Skin of body (tissue), 2 donors: ENCODE data around the genes ASCC2 and OSM.

- RAMPAGE, long total RNA = no peak
Observed at GRCh38 chr22:29780754-29781368, 13.7 kb downstream of the UQCR10 start.

- RAMPAGE, long total RNA = no peak
Observed at GRCh38 chr22:29837930-29838740, at the start of gene ASCC2. Gene ASCC2 (minus strand): TSS chr22:29838274.

GRCh38 chr22:29907603-29908299 is 24.8 kb downstream of the MTMR3 start:
- RAMPAGE, long total RNA = no peak

GRCh38 chr22:30263274-30263794 is 3.3 kb downstream of the OSM start:
- RAMPAGE, long total RNA = no peak

DNA sequence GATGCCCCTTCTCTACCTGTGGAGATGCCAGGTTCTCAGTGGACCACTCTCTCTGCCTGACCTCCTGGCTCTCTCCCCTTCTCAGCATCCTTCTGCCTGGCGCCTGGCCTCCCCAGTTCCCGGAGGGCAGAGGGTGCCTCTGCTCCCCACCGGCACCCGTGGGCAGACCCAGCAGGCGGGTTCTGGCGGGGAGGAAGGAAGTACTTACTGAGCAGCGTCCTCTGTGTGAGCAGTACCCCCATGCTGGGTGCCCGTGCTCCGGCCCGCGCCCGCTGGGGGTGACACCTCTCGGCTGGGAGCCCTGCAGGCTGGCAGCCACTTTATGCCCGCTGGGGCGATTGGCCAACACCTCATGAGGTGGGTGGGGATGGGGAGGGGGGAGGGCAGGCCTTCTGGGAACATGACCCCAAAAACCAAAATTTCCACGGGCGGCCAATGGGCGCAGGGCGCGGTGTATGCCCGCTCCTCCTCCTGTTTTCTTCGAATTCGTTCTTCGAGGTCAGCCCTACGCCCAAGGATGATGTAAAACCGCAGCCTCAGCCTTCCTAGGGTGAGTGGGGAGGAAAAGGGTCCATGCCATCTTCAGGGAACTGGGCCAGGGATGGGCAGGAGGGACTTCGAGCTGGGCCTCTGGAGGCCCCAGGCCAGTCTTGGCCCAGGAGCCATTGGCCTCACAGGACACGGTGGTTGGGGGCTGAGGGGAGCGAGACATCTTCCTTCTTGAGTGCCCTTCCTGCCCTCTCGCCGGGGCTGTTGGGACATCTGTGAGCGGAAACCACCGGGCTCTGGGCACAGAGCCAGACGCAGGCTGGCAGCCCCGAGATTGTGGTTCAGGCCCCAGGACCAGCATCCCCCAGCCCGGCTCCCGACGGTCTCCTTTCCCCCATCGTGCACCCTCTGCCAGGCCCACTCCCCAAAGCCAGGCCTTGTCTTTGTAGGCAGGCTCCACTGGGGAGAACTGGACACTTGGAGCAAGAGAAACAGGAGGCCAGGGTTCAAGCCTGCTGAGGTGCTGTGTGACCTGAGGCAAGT is at the start of gene OSM:
Gene OSM, minus strand, starts transcription at position 294 of the 1,032 bp plus-strand sequence.
- RAMPAGE, long total RNA = no peak

GRCh38 chr22:30310428-30310959 is 16.2 kb downstream of the TBC1D10A start:
- RAMPAGE, long total RNA = no peak

GRCh38 chr22:30352303-30352790 is 4.3 kb downstream of the SF3A1 start:
- RAMPAGE, long total RNA = no peak

DNA sequence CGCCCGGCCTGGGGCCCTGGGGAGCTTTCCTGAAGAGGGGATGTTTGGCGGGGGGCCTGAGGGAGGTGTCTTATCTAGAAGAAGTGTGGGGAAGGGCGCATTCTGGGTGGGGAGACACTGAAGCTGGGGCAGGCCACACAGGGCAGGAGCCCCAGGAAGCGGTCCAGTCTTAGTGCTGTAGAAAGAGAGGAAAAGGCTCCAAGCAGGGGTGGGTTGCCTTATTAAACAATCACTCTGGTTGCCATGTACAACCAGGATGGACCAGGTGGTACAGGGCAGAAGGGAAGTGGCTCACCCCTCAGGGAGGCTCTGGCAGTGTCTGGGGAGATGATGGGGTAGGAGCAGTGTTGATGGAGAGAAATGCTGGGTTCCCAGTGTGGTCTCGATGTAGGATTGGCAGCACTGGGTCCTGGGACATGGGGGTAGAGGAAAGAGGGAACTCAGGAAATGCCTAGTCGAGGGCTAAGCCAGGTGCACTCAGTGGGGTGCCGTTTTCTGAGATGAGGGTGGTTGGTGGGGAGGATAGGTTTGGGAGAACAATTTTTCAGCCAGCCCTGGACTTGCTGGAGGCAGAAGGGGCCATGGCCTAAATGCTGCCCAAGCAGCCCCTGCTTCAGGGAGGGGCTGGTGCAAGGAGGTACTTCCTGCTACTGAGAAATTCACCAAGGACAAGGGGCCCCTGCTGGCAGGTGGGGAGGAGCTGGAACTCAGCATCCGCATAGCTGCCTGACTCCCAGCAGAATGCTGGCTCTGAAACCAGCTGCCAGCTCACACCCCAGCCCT is 5.8 kb downstream of the CCDC157 start:
- RAMPAGE, long total RNA = no peak

- RAMPAGE, long total RNA = no peak
Observed at GRCh38 chr22:30372932-30373342, 14.3 kb downstream of the RNF215 start.

GRCh38 chr22:30399426-30399886 is 2.6 kb downstream of the SEC14L2 start:
- RAMPAGE, long total RNA = no peak

DNA sequence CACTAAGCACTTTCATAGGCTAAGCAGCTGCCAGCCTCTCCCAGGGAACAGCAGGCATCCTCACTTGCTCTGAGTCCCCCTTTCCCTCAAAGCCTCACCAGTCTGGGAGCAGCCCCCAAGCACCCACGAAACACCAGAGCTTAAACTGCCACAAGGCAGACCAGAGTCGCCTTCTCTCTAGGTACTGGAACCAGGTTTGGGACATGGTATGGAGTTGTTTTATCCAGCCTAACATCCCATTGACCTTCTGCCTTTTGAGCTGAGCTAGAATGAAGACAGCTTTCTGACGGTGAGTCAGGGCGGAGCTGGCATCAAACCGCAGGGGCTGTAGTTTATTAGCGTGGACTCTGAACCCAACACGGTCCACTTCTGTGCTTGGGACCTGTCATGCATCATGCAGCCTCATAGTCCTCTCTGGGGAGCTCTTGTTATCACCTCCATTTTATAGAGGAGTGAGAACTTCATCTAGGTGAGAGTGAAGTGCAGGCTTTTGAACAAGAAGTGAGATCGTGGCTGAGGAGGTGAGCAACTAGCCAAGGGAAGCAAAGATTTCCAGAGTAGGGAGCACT is 8.4 kb downstream of the GAL3ST1 start:
- RAMPAGE, long total RNA = no peak

DNA sequence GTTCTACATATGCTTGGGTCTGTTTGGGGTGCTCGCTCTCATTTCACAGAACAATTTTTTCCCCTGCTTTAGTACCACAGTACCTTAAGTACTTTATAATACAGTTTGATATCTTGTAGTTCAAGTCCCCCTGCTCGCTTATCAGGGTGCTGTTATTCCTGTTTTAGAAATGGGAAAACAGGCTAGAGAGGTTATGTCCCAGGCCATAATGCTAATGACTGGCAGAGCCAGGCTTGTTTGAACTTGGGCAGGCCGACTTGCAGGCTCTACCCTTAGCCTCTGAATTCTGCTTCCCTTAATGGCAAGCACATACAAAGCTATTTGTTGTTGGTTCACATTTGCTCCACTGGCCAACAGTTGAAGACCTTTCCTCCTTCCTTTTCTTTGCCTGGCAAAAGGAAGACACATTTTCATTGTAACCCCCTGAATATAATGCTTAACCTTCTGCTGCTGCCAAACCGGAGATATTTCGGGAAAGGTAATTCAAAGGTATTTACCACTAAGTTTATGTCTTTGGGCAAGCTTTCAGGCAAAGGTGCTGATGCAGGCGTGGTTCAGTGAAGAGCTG is 132.4 kb downstream of the MORC2 start:
- RAMPAGE, long total RNA = no peak

GRCh38 chr22:30878861-30879624 is 89.5 kb downstream of the MORC2 start:
- RAMPAGE, long total RNA = no peak

- RAMPAGE, long total RNA = no peak
Observed at GRCh38 chr22:30940419-30940983, 28.1 kb downstream of the MORC2 start.

DNA sequence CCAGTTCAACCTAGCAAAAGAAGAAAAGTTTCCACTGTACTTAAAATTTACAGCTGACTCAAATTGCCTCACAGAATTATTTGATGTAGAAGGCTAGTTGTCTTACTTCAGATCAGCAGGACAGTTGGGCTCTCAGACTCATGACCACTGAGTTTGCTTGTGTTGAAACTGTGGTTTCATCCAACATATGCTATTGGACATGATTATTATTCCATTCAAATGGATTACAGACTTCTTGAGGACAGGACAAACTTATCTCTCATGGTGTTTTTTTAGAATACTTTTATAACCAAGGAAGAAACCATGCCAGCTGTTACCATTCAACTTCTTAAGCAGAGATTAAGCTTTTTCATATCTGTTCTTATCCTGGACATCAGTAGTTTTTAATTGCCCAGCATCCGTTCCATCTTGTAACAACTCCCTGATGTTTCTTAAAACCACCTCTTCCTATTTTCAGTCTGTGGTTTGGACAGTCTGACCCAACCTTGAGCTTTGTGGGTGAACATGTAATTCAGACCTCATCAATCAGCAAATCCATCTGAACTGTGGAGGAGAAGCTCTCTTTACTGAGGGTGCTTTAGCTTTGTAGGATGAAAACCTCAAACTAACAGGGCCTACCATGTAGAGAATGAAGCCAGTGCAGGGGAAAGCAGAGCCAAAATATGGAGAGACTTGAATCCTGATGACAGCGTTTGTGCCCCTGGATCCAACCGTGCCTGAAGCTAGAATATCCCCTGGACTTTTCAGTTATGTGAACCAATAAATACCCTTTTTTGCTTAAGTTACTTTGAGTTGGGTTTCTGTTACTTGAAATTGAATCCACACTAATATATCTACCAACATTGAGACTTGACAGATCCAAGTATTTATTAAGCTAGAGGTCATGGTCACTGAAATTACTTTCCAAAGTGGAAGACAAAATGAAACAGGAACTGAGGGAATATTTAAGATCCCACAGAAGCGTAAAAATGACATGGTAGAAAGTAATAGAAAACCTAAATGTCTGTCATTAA is 9.8 kb upstream of the MORC2 start:
- RAMPAGE, long total RNA = no peak

- RAMPAGE, long total RNA = no peak
Observed at GRCh38 chr22:31075766-31076514, 5.2 kb upstream of the SMTN start.

DNA sequence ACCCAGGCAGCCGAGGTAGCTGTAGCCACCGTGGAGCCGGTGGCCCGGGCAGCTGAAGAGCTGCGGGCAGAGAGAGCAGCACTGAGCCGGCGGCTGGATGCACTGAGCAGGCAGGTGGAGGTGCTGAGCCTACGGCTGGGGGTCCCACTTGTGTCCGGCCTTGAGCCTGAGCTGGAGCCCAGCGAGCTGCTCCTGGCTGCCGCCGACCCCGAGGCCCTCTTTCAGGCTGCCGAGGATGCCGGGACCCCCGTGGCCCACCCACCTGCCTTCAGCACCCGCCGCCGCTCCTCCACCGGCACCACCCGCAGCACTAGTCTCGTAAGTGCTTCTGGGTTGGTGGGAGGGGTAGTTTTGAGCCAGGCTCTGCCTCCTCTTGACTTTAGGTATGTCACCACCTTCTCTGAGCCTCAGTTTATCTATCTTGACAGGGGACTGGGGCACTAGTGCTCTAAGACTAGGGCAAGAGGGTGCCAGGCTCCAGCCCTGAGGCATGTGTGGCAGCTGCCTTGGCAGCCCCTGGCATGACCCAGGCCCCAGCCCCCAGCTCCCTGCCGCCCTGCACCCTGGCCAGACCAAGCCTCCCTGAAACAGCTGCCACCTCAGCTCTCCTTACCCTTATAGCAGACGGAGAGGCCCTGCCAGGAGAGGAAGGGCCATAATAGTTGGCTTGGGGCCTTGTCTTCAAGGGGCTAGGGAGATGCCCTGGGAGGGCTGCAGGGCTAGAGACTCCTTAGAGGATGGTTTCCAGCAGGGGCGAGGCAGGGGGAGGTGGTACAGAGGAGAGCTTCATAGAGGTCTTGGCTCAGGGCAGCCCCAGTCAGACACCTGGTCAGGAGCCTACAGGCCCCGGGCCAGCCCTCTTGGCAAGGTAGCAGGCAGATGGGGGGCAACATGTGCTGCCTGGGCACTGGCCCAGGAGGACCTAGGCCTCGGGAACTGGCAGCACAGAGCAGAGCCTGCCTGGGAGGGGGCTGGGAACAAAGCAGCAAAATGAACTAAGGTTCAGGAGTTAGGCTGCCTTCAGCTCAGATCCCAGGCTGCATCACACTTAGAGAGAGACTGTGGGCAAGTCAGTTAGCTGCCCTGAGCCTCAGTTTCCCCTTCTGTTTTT is 12.8 kb downstream of the SMTN start:
- RAMPAGE, long total RNA = no peak

DNA sequence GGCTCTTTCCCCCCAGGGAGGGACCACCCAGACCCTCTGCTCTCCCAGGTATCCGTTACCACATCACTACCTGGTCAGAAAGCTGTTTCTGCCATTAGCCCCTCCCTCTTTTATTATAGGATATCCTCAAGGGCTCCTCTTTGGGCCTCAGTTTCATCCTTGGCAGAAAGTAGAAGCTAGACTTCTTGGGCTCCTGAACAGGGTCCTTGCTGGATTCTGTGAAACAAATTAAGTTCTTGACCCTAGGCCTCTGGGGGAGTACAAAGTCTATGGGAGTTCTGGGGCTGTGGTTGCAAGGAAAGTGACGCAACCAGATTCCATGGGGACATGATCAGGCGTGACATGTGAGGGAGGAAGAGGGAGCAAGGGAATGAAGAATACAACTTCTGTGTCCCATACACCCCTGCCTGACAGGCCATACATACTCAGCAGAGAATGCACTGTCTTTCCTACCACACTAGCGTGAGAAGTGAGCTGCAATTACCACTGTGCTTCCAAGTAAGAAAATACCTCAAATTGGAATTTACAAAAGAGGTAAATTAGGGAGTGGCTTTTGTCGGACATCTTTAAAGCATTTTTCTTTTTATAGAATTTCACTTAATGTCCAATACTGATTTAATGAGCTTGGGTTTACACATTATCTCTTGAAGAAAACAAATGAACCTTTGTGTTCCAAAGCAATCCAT is 38.7 kb downstream of the LIMK2 start:
- RAMPAGE, long total RNA = no peak

- RAMPAGE, long total RNA = no peak
Observed at GRCh38 chr22:31258889-31259304, 33.4 kb downstream of the PIK3IP1 start.

DNA sequence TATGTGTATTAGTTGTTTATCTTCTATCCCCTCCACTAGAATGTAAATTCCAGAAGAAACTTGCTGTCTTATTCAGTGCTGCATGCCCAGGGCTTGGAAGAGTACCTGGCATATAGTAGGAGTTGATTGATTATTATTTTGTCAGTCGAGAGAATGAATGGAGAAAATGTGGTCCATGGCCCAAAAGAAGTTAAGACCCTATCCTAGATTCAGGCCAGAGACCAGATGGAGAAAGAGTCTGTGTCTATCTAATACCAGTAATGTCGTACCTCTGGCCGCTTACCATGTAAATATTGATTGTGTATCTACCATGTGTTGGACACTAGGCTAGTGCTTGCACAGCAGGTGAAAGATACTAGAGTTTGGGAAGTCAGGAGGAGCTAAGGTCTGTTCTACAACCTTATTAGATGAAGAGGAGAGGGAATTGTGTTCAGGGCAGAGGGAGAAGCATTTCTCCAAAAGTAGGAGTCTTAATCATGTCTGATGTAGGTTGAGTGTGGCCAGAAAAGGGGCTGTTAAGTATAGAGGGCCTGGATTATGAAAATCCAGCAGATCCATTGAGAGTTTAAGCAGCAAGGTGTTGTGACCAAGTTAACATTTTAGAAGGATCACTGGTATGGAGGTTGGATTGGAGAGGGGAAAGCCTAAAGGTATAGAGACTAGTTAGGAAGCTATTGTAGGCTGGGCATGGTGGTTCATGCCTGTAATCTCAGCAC is 31.8 kb downstream of the PIK3IP1 start:
- RAMPAGE, long total RNA = no peak